Cardiac ventricle fibroblast (primary cell): ENCODE data around the gene IL1RL2.

- RAMPAGE, long total RNA, result no peak
Measured at GRCh38 chr2:102186620-102187289, at the start of gene IL1RL2. IL1RL2 (plus strand) TSS chr2:102187023.

DNA sequence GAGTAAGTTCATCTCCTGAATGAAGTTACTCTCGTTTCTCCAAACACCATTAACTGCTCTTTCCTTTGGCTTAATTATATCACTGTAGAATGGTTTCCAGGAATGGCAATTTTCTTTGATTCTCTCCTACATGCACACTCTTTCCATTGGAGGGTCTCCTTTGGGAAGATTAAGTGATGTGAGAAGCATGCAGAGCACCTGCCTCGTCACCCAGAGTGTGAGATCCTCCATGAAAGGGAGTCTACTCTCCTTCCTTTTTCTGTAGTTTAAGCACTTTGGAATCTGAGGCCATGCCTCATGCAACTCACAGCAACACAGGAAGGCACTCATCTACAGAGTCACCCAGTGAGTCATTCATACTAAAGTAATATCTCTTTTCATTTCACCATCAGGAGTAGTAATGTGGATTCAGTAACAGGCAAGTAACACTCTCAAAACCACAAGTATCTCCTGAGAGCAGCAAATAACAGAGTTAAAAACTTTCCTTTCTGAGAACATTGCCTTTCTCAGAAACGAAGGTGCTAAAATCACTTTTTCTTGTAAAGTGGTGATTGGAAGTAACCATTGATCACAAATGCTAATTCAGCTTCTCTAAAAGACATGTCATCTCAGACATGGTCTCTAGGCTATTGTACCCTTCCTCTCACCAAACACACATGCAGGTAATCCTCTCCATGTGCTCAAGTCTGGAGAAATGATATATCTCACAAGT, 52.8 kb upstream of the IL1RL1 start:
- RAMPAGE, long total RNA, result no peak

- RAMPAGE, long total RNA, result no peak
Measured at GRCh38 chr2:102421680-102422448, 1.1 kb upstream of the IL18RAP start.

DNA sequence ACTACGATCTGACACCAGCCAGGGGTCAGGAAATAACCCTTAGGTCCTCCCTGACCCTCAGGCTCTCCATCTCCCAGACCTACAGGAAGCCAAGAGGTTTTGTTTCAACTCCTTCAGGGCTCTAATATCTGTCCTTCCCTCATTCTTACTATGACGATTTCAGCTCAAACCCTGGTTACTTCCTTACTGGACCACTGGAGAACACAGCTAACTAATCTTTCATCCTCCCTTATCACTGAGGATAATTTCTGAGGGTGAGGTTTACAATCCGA, 322.0 kb upstream of the POU3F3 start:
- RAMPAGE, long total RNA, result no peak

DNA sequence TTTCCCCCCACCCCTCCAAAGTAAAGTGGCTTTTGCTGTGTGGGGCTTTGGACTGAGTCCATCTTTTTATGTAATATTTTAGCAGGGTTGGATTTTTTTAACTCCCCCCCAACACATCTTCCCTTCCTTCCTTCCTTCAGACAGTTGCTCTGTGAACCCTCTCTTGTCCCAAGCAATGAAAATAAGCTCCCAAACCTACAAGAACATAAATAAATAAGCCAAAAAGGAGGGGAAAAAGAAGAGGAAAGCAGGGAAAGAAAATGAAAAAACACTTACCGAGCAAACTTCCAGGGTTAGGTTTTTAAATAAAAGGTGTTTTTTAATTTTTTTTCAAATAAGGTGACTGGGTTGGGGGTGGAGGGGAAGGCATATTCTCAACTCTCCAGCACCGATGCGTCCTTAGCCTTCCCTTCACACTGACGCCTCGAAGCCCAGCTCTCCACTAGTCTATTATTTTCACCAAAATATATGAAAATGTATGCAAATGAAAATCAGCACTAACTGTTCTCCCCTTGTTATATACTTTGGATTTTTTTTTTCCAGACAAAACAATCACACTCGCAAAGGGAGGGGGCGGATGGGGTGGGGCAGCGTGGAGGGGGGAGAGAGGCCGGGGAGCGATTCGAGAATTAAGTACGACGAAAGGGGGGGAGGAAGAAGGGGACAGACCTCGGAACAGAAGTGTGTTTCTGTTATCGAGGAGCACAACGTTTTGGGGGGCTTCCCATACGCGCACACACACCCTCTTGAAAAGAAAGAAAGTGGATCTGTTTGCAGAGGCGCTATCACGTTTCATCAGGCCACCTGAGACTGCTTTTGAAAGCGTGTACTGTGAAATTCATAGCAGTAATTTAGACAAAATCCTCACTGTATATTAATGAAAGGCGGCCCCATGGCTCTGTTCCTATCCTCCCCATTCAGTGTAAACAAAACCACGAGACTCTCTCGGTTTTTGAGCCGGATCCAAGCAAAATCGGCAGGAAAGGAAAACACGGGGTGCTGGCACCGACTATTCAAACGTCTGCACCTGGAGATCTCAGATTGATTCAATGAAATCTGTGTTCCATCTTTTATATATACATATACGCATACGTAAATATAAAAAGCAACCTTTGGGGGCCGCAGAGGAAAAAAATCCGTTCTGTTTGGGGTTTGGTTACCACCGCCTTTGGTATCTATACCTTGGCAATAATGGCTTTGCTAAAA, 2.5 kb upstream of the POU3F3 start:
- RAMPAGE, long total RNA, result no peak

- RAMPAGE, long total RNA, result no peak
Measured at GRCh38 chr2:104855009-104855926, 1.4 kb downstream of the POU3F3 start.

GRCh38 chr2:105107825-105108024, 69.9 kb downstream of the MRPS9 start:
- RAMPAGE, long total RNA, result no peak

DNA sequence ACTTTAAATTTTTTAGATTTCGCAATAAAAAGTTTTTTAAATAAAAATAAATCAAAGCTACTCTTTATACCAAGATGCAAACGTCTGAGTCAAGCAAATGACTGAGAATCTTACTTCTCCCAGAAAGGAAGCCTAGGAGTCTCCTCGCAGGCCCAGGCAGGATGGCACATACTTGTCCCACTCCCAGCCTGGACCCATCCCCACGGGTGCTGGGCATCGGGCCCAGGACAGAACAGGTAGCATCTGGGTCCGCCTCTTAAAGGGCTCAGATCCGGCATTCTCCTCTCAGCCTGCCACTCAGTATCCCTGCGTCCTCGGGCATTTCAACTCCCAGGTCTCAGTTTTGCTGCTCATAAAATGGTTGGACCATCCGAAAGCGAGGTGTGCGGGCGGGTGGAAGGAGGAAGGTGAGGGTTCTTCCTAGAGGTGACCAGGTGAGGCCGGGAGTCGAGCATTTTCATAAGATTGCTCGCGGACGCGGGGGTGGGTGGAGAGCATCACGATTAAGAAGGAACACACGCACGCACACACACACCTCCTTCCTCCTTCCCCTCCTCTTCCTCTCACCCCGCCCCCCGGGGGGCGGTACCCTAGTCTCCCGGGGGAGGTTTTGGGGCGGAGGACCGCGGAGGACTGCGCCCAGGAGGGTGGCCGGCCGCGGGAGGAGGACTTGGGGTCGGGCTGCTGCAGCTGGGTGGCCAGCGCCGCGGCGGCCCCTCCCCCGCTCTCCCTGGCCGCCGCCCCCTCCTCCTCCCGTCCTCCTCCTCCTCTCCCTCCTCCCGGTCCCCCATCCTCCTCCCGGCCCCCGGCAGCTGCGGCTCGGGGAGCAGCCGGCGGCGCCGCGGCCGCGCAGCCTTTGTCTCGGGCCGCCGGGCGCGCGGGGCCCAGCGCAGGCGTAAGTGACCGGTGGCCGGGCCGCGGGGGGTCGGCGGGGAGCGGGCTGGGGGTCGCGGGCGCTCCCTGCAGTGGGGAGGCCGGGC, 98.0 kb upstream of the GPR45 start:
- RAMPAGE, long total RNA, result no peak

DNA sequence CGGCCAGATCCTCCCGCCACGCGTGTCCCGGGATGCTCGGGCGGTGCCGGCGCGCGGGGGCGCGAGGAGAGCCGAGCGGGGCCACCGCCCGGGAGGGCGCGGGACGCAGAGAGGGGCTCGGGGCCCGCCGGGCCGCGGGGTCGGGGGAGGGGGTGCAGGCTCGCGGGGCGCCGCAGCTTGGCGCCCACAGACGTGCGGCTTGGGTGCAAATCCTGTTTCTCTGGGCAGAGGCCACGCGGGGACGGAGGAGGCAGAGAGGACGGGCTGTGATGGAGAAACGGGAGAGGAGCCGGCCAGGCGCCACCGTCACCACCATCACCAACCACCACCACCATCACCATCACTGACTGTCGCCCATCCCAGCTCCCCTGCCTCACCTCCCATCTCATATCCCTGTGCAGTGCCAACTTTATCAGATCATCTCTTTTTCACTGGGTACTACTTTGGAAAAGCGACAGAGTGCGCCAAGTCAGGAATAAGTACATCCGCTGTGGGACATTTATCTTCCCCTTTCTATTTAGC, 97.2 kb upstream of the GPR45 start:
- RAMPAGE, long total RNA, result no peak

- RAMPAGE, long total RNA, result no peak
Measured at GRCh38 chr2:105275315-105275703, 33.8 kb downstream of the GPR45 start.

DNA sequence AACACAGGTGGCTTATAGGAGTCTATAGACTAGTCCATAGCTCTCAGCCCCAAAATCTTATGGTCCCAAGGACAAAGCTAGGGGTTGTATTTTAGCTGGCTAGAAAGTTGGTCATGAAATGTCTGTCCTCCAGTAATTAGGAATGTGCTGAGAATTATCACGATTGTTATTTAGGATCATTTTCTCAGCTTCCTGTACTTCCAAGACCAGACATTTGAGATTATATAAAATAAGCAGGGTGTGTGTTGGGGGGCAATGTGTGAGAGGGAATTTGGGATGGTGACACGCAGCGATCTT, 29.6 kb downstream of the FHL2 start:
- RAMPAGE, long total RNA, result no peak

- RAMPAGE, long total RNA, result no peak
Measured at GRCh38 chr2:105432492-105433247, 33.8 kb upstream of the FHL2 start.

DNA sequence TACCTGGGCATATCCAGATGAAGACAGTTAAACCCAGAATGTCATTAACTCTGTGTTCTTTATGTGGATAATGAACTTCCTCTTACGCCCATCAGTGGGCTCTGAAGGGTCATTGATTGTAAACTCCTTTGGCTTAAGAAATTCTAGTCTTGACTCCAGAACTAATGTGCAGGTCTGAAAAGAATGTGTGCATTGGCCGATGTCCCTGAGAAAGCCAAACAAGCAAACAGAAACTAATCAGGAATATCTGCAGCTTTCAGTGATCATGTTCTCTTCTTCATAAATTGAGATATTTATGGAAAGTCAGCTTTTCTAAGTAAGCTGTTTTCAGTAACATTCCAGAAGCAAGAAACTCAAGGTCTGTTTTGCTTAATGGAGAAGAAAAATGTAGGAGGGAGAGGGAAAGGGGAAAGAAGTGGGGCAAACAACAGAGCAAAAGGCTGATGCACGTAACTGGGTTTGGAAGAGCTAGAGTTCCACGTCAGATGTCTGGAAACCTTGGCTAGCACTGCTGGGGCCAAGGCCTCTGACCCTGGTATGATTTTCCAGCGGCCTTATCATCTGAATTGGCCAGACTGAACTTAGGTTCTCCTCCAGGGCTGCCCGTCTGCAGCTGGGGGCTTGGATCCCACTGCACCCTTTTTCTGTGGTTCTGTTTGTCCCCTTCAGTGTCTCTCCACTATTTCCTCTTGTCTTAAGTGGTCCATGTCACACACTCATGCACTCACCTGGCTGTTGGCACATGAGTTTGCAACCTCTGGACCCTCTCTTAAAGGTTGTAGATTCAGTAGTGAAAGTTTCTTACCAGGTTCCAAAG, 61.4 kb upstream of the FHL2 start:
- RAMPAGE, long total RNA, result no peak

DNA sequence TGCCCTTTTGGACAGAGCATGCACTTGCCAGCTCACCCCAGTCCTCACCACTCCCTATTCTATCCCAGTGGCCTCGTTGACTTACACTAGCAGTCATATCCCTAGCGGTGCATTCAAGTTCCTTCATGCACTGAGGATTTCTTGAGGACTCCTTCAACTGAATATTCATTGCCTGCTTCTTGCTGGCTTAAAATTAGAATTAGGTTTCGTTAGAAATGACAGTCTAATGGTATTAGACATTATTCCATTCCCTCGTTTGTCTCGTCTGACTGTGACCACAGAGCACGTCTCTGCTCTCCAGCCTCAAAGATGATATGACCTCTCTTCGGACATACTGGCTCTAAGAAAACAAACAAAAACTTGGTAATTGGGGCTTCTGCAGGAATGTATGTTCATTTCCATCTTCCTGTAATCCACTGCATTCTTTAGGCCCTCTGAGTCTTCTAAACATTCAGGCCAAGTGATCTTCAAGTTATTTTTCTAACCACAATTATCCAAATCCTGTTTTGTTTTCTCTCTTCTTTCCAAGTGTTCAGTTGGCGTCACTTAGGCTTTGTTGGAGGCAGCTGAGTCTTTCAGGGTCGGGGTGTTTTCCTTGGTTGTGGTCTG, 88.2 kb upstream of the FHL2 start:
- RAMPAGE, long total RNA, result no peak

GRCh38 chr2:105490901-105491409, 92.1 kb upstream of the FHL2 start:
- RAMPAGE, long total RNA, result no peak

GRCh38 chr2:105743605-105744329, 945 bp upstream of the NCK2 start:
- RAMPAGE, long total RNA, result no peak

GRCh38 chr2:105750069-105750690, 5.5 kb downstream of the NCK2 start:
- RAMPAGE, long total RNA, result no peak

DNA sequence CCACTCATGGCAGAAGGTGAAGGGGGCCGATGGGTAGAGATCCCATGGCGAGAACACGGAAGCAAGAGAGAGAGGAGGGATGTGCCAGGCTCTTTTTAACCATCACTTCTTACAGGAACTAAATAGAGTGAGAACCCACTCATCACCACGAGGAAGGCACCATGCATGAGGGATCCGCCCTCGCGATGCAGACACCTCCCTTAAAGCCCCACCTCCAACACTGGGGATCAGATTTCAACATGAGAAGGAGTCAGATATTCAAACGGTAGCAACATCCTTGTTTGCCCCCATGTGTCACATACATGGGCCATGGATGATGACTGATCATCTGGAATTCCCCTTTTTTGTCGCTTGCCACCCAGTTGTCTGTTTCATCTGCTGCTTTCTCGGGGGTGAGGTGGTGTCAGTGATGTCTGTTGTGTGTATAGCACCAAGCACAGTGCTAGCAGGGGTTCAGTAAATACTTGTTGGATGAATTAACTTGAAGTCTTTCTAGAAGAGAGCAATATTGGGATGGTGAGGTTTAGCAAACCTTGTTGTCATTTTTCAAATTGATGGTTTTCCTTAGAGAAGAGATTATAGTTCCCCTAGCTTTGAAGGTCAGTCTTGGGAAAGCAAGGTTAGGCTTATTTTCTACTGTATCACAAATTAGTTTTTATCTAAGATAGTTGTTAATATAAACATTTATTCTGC, 57.9 kb downstream of the NCK2 start:
- RAMPAGE, long total RNA, result no peak

GRCh38 chr2:106124804-106125535, 59.5 kb downstream of the ECRG4 start:
- RAMPAGE, long total RNA, result no peak

- RAMPAGE, long total RNA, result no peak
Measured at GRCh38 chr2:106269519-106270445, 75.7 kb upstream of the UXS1 start.